ENCODE measurements around a stretch of chr3.

DNA sequence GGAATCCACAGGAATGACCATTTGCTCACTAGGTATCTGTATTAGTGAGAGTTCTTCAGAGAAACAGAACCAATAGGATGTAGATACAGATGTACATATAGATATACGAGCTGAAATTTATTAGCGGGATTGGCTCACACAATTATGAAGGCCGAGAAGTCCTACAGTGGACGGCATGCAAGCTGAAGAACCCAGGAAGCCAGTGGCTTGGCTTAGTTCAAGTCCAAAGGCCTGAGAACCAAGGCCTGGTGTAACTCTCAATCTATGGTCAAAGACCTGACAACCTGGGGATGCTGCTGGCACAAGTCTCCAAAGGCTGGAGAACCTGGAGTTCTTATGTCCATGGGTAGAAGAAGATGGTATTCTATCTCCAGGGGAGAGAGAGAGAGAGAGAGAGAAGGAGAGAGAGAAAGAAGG, 84.3 kb downstream of the PPM1L start:
- PRO-cap, result no peak

DNA sequence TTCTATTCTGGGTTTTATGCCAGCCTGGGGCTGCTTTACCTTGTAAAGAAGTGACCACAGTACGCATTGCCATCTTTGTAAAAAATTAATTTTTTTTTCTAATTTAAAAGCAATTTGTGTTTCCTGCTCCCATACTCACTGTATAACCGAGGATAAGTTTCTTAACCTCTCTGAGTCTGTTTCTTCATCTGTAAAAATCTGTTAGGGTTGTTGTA, 151.3 kb downstream of the B3GALNT1 start:
- PRO-cap, result unidirectional peak, minus-strand start at position 129 of the sequence

DNA sequence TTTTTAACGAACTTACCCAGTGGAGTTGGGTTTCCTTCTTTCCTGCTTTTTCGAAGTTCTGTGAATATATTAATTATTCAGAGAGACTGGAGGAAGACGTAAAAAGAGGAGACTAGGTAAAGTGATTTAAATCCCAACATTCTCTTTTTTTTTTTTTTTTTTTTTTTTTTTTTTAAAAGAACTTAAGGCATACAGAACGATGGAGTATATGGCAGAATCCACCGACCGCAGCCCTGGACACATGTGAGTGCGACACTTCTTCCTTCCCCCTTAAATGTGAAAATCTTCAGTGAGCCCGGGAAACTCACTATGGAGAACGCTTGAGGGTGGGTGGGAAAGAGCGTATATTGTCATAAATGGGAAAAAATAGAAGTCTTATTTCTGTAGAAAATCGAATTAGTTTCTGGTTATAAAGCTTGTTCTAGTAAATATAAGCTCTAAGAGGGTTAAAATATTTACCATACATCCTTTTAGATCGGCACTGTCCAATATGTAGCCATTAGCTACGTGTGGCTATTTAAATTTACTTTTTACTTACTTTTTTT, 776 bp downstream of the NMD3 start:
- PRO-cap, result bidirectional peak, plus-strand start at position 214 of the sequence, minus-strand start at position 249 of the sequence

DNA sequence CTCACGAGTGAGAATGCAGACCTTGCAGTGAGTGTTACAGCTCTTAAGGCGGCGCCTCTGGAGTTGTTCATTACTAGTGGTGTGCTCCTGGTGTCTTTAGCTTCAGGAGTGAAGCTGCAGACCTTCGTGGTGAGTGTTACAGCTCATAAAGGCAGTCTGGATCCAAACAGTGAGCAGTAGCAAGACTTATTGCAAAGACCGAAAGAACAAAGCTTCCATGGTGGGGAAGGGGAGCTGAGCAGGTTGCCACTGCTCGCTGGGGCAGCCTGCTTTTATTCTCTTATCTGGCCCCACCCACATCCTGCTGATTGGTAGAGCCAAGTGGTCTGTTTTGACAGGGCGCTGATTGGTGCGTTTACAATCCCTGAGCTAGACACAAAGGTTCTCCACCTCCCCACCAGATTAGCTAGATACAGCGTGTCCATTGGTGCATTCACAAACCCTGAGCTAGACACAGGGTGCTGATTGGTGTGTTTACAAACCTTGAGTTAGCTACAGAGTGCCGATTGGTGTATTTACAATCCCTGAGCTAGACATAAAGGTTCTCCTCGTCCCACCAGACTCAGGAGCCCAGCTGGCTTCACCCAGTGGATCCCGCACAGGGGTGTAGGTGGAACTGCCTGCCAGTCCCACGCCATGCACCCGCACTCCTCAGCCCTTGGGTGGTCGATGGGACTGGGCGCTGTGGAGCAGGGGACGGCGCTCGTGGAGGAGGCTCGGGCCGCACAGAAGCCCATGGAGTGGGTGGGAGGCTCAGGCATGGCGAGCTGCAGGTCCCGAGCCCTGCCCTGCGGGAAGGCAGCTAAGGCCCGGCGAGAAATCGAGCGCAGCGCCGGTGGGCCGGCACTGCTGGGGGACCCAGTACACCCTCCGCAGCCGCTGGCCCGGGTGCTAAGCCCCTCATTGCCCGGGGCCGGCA, 1526.4 kb downstream of the SI start:
- PRO-cap, result no peak

DNA sequence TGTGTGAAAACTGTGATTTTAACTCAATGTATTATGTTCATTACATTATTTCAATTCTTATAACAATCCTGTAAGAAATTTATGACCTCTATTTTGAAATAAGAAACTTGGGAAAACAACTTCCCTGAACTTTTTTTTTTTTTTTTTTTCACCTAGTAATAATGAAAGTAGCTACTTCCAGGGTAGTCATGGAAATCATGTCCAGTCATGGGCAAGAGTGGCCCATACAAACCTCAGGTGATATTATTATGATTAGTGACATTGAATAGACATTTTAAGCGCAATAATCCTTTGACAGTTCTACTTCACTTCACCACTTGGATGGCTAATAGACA, 160.2 kb downstream of the SI start:
- PRO-cap, result no peak

DNA sequence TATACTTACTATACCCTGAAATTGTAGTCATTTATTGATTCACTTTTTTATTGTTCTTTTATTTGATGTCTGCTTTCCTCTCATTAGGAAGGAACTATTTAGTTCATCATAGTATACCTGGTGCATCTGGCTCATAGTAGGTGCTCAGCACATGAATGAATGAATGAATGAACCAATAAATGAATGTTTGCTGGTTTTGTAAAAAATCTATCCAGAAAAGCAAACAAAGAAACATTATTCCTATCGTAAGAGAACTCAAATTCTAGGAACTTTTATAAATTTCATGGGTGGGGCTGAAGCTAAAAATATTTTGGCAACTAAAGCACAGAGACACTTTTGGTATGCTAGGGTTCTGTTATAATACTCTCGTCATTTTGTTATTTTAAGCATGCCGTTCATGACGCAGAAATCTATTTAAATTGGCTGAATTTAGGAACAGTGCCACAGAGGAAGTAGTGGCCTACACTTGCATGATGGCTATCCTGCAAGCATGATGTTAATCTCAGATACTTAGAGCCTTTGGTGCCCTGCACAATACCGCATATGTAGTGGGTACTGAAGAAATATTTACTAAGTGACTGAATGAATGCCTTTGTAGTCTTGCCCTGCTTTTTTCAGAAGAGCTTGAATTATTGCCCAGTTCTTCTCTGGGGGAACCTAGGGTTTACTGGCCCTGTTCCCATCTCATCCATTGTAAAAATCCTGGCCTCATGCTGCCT, 78.8 kb downstream of the SERPINI1 start:
- PRO-cap, result no peak

DNA sequence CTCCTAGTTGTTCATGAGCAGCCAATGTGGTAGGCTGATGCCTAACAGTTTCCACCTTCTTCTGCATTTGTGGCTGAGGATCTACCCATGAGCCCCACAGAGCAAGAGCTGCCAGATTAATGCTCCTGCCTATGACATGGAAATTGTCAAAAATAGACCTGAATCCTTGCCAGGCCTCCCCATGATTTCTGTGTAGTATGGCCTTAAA, 128.9 kb downstream of the SERPINI1 start:
- PRO-cap, result no peak

DNA sequence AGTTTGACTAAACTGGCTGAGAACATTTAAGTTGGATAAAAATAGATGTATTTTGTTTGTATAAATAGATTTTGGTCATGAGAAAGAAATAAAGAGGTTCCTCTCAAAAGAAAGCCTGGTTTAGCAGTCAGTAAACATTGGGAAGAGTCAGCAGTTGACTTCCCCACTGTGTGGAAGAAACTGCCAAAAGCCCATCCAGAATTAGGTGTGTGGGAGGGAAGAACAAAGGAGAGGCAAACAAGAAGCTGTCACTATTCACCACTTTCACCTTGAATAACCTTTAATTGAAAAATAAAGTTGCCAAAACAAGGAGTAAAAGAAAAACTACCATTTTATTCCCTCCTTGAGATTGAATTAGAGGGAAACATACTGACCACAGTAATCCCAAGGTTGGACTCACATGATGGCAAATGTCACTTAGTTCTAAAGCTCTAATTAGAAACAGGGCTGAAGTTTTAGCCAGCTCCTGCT, 139.2 kb downstream of the SERPINI1 start:
- PRO-cap, result no peak

DNA sequence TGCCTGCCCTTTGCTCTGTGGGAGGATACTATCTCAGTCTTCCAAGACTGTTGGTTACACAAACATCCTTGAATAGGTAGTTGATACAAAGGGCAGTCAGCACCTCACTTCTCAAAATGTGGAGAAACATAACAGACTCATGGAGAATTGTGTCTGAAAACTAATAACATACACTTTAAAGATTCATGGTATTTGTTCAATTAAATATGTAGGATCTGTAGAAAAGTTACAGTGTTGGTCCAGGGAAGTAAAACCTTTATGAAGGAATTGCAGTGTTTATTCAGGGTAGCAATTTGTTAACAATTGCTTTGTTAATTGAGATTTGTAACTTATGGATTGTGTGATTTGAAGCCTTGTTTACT, 103.2 kb downstream of the GOLIM4 start:
- PRO-cap, result no peak

DNA sequence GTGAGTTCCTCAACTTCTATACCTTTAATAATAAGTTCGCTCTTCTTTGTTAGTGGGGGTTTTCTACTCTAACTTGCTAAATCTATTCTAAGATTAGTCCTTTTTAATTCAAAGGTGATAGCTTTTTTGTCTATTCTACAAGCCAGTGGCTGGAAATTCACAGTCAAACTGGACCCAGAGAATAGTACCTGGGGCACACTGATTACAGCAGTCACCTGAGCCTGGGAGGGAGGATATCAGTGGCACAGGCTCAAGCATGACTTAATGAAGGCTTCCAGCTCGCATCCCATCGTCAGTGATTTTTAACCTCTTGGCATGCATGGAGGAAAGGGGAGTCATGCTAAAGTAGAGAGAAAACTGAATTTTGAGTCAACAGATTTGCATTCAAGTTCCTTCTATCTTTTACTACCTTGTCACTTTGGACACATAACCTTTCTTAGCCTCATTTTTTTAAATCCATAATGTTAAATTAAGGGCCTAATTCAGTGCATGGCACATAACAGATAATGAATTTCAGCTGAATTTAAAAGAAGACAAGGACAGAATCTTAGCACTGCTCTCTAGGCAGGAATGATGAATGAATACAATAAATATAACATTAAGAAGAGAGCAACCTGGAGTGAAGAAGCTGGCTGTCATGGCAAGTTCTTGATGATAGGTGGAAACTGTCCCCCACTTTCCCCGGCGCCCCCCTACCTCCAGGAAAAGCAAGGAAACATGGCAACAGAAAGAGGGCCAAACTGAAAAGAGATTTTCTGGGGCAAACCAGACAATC, 24.7 kb downstream of the GOLIM4 start:
- PRO-cap, result no peak

GRCh38 chr3:169141134-169141790, 522.2 kb downstream of the MECOM start:
- PRO-cap, result no peak

DNA sequence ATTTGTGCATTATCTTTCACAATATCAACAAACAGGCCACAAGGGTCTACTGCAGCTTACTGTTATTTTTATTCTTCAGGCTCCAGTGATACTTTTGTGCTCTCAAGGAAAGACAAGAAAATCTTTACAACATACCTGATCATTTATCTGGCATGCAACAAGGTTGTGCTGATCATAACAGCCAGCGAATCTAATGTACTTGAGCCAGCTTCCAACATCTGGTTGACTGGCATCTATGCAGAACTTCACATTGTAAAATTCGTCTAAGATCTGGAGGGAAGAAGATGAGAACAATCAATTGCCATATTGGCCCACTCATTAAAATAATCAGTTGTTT, 520.0 kb downstream of the MECOM start:
- PRO-cap, result no peak

DNA sequence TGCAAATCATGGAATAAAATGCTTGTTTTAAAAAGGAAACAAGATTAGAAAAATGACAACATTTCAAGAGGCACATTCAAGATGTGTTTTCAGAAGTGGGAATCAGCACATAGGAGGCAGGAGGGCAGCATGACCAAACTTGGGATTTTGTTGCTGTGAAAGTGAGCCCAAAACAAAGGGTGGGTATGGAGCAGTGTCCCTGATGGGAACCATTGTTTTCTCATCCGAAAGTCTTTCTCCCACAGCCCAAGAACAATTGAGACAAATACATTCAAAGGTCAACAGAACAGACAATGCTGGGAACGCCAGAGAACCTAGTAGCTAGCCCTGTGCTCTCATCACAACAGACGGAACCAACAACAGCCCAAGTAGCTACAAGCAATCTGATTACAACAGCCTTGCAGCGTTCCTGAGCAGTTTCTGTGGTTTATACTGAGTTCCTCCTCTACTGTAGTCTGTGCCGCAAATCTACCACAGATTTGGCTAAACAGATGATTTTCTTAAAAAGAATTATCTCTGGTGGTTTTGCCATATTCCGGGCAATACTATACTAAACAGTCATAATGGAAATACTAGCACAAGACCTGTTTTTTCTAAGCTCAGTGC, 435.7 kb downstream of the MECOM start:
- PRO-cap, result no peak

DNA sequence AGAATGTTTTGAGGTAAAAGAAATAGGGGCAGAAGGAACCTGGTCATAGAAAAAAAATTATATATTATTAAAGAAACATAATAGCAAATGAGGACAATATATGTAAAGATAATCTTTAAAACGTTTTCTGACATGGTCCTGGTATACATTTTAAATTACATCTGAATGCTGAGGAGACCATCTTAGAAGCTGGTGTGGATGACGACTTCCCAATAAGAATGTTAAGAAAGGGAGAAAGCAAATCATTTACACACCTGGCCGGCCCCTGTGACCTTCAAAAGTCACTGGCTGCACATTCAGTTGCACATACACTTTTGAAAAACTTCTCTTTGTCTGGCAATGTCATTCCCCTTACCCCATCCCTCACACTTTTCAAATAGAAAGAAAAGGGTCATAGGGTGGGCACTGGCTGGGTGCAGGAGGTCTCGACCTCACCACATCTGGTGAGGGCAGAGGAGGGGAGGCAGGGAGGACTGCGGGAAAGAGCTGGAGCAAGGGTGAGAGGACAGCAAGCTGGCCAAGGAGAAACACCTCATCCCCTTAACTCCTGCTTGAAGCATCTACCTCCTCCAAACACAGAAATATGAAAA, 391.0 kb downstream of the MECOM start:
- PRO-cap, result no peak

DNA sequence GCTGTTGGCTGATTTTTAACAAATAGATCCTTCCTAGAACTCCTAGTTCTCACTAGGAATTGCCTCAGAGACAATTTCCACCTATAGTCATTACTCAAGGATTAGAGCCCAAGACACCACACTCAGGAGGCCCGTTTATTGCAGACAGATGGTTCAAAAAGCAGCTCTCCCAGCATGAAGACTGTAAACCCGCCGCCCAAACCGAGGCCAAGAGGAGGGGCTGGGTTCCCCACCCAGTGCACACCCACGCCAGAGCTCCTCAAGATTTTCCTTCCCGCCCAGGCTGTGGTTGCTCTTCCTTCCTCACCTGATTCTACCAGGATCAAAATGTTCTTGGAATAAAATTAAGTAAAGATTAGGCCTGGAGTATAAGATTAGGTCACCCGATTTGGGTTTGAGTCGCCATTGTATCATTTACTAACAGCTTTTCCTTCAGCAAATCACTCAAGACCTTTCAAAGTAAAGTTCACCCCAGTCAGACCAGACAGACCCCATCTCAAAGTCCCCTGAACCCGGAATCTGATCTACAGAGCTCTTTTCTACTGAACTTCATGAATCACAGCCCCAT, 364.3 kb downstream of the MECOM start:
- PRO-cap, result bidirectional peak, plus-strand start at position 271 of the sequence, minus-strand start at position 183 of the sequence

GRCh38 chr3:169348813-169349645, 314.5 kb downstream of the MECOM start:
- PRO-cap, result no peak

- PRO-cap, result no peak
These were observed 49.5 kb downstream of the MECOM start for GRCh38 chr3:169613942-169614576.

GRCh38 chr3:169619158-169619521, 44.4 kb downstream of the MECOM start:
- PRO-cap, result bidirectional peak, plus-strand start at chr3:169619385, minus-strand start at chr3:169619240; unidirectional peak, plus-strand start at chr3:169619385

- PRO-cap, result no peak
These were observed 2.5 kb downstream of the MECOM start for GRCh38 chr3:169660634-169661749.

DNA sequence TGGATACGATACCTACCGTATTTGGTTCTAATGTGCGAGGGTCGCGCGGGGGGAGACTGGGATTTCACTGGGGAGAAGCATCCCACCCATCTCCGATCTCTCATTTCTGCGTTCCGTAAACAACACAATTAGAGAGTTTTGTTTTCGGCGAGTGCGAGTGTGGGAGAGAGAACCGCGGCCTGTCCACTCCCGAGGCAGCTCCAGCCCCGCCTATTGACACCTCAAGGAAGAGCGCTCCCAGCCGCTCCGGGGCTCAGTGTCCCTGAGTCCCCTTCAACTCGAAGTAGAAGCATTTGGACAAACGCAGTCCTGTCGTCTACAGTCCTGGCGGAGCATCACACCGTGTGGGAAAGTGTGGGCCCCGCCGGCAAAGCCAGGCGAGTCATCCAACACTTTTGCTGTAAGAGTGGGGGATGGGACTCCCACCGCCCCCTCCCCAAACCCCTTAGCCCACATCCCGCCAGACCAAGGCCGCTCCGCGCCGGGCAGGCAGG, 1.7 kb downstream of the MECOM start:
- PRO-cap, result bidirectional peak, plus-strand start at position 213 of the sequence, minus-strand start at position 202 of the sequence

Data from rectum (tissue), 1 donor.